Bronchial epithelial cell (primary cell): ENCODE measurements around the genes ASGR2 and SAT2.

- RRBS, 2 experiments, result no CpG with 5 or more reads among the region's 13 CpGs
Measured at GRCh38 chr17:6457529-6458225, 13.4 kb downstream of the PIMREG start.

- RRBS, 2 experiments, result no CpG with 5 or more reads among the region's 12 CpGs
Measured at GRCh38 chr17:6644386-6645007, 3.6 kb downstream of the TXNDC17 start.

GRCh38 chr17:6786480-6787080, 10.6 kb downstream of the FBXO39 start:
- RRBS, 2 experiments, result no CpG with 5 or more reads among the region's 9 CpGs

- RRBS, 2 experiments, result no CpG with 5 or more reads among the region's 10 CpGs
Measured at GRCh38 chr17:6795936-6796826, 20.2 kb downstream of the FBXO39 start.

GRCh38 chr17:6858103-6858501, 26.6 kb upstream of the TEKT1 start:
- RRBS, 2 experiments, result no CpG with 5 or more reads among the region's 3 CpGs

- RRBS, 2 experiments, result no CpG with 5 or more reads among the region's 27 CpGs
Measured at GRCh38 chr17:7015228-7016073, 869 bp downstream of the C17orf49 start.

DNA sequence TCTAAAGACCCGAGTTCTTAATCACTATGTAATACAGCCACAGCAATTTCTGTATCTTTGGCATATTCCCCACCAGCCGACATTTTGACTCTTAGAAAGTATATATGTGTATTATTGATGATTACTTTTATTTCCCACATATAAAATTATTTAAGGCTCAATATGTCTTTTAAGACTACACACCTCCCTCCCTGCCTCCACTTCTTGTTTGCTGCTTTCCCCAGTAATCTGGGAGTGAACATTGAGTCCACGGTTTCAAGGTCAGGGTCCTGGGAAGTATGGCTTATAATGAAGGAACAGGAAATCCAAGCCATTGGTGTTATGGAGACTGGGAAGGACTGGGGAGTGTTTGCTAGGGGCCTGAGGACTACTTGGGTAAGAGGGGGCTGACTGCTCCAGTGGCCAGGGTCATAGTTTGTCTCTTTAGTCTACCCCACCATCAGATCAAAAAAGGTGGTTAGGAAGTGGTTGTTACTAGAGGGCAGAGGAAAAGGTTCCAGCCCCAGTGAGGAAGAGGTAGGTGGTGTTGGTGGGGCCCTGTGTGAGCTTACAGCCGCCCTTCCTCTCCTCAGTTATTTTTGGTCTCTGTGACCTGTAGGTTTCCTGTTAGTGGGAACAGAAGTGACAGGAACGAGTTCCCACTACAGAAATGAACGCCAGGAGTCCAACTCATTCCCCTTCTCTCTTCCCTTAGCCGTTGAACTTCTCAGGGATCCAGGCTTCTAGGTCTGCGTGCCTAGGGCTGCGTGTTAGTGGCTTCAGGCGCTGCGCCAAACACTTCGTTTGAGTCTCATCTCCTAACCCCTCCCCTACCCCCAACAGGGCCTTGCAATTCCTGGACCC, 755 bp upstream of the SLC16A13 start:
- RRBS, 2 experiments, result no CpG with 5 or more reads among the region's 12 CpGs

DNA sequence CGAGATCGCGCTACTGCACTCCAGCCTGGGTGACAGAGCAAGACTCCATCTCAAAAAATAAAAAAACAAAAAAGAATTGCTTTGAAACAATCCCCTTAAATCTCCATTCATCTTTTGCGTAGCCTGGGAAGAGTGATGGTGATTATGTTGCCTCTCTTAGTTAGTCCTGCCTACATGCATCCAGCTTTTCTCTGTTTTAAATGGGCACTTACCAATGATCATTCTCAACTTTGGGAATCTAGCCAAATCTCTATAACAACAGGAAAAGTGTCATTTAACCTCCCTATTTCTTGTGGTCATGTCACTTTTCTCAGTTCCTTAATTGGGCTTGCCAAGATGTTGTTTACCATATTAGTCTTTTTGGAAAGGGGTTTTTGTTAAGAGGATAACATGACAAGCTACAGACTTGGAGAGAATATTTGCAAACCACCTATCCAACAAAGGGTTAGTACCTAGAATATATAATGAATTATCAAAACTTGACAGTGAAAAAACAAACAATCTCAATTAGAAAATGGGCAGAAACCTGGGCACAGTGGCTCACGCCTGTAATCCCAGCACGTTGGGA, 15.6 kb upstream of the CLEC10A start:
- RRBS, 2 experiments, result no CpG with 5 or more reads among the region's 6 CpGs

DNA sequence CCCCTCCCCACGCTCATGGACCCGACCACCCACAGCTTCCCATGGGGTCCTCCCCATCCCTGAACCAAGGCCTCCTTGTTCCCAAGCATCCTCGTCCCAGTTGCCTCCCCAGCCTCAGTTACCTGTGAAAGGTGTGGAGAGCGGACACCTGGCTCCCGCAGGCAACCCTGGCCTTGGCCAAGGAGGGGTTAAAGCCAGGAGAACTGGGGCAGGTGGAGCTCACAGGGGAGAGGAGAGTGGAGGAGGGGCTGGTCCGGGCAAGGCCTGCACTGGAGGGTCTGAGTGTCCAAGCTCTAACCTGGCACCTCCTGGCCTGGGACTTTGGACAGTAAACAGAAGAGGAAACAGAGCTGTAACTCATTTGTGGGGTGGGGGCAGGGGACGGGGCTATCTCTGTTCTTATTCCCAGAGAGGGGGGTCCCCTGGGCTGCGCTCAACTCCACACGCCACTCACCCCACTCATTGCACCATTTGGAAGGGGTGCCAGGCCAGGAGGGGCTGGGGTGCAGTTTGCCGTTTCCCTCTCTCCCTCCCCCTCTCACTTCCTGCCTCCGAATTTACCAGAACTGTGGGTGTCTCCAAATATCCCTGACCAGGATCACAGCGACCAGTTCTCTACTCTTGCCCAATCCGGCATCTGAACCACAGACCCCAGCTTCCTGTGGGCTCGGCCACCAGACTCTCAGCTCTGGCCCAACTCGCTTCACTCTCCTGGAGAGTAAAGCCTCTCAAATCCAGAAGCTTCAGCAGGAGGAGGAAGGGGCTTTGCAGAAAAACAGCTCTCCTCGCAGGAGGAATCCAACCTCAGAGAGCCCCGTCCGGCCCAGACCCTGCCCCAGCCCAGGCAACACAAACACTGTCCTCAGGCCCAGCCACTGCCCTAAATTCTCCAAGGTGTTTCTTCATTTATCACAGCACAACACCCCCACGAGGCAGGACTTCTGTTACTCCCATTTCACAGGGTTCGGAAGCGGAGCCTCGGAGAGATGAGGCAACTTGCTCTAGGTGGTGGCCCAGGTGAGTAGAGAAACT, at the start of gene ASGR2:
Gene ASGR2, minus strand, starts transcription at position 330 of the 1,032 bp plus-strand sequence.
- RRBS, 2 experiments, result no CpG with 5 or more reads among the region's 22 CpGs

- RRBS, 2 experiments, result 2 to 3% methylated on average over 47 to 52 of the region's 96 CpGs
Measured at GRCh38 chr17:7237837-7238864, 1.1 kb downstream of the PHF23 start.

DNA sequence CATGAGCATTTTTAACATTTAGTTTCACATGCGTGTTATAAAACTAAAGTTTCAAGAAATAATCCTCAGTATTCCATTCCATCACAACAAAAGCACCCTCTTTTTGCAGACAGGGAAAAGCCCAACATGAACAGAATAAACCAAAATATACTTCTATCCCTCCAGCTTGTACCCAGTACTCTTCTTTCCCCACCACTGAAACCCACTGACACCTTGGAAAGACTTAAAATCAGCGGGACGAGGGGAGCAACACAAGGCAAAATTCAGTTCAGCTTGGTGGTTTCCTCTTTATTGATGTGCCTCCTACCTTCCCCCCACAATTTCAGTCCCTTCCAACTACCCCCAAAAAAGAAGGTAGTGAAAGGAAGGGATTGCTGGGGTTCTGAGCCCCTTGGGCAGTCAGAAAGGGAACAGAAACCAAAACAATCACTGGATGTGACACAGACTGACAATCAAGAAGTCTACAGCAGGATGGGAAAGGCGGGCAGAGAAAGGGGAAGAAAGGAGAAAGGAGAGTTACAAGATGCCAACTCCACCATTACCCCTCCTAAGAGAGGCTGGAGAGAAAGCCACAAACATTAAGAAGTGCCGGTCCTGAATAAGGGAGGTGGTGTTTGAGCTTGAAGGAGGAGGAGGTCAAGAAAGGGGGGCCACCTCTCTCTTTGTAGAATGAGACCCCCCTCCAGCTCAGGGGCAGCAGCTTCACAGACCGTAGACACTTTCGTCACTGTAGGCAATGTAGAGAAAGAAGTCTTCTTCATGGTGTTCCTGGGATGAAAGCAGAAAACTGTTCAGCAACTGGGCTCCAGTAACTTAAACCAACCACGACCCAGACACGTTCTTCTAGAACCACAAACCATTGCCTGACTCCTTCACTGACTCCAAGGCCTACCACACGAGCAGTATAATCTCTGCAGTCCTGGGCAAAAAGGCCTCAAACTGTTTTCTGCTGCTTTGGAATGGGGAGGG, 1.2 kb upstream of the PHF23 start:
- RRBS, 2 experiments, result no CpG with 5 or more reads among the region's 10 CpGs

DNA sequence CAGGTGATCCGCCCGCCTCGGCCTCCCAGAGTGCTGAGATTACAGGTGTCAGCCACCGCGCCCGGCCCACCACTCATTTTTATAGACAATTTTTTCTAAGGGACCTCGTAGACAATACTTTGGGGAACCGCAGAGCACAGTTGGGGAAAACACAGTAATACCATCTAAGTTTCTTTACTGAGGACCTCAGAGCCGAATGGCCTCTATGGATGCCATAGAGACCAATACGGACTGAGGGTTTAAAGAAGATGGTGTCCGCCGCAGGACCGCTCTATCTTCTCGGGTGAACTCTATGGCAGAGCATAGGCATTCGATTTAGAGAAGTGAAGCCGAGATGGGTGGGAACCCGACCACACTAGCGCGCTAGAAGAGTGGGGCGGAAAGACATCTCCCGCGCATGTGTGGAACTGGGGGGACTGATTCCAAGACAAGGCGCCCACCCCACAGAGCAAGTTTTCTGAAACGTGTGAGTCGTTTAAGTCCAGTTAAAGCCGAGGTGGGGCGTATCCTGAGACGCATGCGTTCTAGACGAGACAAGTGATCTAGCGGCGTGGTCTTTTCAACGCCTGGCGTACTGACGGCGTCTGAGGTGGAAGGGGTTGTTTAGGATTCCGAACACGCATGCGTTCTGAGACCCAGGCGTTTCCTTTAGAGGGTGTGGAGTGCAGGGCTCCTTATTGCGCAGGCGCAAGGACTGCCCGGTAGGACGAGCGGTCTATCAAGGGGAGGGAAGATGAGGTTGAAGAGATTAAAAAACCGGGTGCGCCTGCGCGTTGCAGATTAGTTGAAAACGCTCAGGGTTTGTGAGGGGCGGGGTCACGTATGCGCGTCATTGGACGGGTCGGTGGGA, 553 bp upstream of the EIF5A start:
- RRBS, 2 experiments, result no CpG with 5 or more reads among the region's 56 CpGs

DNA sequence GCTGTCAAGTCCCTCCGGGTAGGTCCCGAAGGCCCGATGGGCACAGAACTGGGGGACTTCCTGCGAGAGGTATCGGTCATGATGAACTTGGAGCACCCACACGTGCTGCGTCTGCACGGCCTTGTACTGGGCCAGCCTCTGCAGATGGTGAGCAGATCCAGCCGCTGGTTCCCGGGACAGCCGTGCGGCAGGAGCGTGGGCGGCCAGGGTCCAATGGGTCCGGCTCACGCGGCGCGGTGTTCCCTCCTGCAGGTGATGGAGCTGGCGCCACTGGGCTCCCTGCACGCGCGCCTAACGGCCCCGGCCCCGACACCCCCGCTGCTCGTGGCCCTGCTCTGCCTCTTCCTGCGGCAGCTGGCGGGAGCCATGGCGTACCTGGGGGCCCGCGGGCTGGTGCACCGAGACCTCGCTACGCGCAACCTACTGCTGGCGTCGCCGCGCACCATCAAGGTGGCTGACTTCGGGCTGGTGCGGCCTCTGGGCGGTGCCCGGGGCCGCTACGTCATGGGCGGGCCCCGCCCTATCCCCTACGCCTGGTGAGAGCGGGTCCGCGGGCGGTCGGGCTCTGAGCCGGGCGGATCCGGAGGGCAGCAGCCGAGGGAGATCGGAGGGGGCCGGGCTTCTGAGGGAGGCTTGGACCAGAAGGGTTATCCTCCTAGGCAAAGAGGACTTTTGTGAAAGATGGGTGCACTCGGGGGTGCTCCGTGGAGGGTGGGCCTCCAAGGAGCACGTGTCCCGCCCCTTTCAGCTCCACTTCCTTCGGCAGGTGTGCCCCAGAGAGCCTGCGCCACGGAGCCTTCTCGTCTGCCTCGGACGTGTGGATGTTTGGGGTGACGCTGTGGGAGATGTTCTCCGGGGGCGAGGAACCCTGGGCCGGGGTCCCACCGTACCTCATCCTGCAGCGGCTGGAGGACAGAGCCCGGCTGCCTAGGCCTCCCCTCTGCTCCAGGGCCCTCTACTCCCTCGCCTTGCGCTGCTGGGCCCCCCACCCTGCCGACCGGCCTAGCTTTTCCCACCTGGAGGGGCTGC, 3.1 kb downstream of the TNK1 start:
- RRBS, 2 experiments, result 17 to 32% methylated on average over 34 of the region's 82 CpGs

DNA sequence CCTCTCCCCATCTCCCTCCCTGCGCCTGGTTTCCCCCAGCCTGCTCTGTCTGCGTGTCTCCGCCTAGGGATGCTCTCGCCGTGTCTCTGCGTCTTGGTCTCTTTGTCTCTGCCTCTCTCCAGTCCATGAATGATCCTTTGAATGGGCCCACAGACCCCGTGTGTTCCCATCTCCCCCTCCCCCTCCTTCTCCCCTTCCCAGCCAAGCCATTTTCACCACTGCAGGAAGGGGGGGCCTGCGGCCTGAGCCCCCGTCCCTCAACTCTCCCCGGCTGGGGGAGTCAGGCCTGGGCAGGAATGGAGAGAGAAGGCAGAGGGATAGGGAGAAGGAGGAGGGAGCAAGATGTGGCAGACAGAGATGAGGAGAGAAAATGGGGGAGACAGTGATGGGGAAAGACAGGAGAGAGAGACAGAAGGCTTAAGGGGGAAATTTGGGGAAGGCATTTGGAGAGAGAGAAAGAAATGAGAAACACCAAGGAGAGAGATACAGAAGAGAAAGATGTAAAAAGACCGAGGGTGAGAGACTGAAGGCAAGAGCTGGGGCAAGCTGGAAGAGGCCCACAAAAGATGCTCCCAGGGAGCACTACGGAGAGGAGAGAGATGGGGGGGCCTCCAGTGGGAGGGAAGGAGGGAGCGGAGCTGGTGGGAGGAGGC, 1.9 kb upstream of the NLGN2 start:
- RRBS, 2 experiments, result no CpG with 5 or more reads among the region's 13 CpGs

GRCh38 chr17:7411243-7411663, 3.6 kb downstream of the NLGN2 start:
- RRBS, 2 experiments, result no CpG with 5 or more reads among the region's 10 CpGs

DNA sequence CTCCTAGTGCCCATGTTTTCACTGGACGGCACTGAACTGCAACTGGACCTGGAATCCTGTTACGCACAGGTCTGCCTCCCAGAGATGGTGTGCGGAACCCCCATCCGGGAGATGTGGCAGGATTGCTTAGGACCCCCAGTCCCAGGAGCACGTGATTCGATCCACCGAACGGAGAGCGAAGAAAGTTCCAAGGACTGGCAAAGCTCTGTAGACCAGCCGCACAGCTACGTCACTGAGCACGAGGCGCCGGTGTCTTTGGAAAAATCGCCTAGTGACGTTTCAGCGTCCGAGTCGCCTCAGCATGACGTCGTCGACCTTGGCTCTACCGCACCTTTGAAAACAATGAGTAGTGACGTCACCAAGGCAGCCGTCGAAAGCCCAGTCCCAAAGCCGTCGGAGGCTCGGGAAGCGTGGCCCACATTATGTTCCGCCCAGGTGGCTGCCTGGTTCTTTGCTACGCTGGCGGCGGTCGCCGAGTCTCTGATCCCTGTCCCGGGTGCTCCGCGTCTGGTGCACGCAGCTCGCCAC, 1.2 kb downstream of the TMEM102 start:
- RRBS, 2 experiments, result 0% methylated on average over 2 of the region's 41 CpGs; no CpG with 5 or more reads in 1 of the 2 experiments

- RRBS, 2 experiments, result no CpG with 5 or more reads among the region's 3 CpGs
Measured at GRCh38 chr17:7574961-7575270, 2.3 kb downstream of the EIF4A1 start.

GRCh38 chr17:7588526-7589275, 1.2 kb downstream of the SOX15 start:
- RRBS, 2 experiments, result 1 to 4% methylated on average over 11 of the region's 38 CpGs

GRCh38 chr17:7626873-7627924, at the start of gene SAT2:
SAT2 (minus strand) TSS chr17:7627821.
- RRBS, 2 experiments, result 11 to 13% methylated on average over 15 to 16 of the region's 52 CpGs

- RRBS, 2 experiments, result 2% methylated on average over 15 of the region's 99 CpGs
Measured at GRCh38 chr17:7651037-7652212, 699 bp downstream of the ATP1B2 start.